BJ (cell line): ENCODE measurements around a stretch of chr1.

DNA sequence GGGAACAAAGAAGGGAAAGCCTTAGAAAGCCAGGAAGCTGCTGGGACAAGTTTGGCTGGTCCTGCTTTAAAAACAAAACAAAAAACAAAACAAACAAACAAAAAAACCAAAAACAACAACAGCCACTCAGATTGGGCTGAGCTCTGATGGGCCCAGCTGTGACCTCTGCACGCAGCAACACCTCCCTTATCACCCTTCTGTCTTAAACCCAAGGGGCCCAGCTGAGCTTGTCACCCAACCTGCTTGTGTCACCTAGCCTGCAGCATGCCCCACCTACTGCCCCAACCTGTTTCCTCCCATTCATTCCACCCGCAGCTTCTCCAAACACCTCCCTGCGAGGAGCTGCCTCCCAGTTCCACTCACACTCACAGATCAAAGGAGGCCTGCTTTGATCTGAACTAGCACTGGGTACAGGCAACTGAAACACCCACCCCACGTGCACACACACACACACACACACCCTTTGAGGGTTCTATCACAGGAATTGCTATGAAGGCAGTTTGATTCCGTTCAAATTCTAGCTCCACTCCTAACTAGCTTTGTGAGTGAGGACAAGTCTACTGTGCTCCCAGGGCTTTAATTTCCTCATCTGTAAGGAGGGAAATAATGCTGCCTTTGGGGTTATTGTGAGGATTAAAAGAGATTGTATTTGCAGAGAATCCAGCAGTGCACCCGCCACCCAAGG, 36.9 kb downstream of the SLC30A1 start:
- CAGE, long polyA plus RNA, result no peak
- RRBS, result no CpG with 5 or more reads among the region's 6 CpGs

- CAGE, long polyA plus RNA, result no peak
- RRBS, result 1% methylated on average over 21 of the region's 56 CpGs
Observed at GRCh38 chr1:211579355-211580400, 717 bp upstream of the SLC30A1 start.

DNA sequence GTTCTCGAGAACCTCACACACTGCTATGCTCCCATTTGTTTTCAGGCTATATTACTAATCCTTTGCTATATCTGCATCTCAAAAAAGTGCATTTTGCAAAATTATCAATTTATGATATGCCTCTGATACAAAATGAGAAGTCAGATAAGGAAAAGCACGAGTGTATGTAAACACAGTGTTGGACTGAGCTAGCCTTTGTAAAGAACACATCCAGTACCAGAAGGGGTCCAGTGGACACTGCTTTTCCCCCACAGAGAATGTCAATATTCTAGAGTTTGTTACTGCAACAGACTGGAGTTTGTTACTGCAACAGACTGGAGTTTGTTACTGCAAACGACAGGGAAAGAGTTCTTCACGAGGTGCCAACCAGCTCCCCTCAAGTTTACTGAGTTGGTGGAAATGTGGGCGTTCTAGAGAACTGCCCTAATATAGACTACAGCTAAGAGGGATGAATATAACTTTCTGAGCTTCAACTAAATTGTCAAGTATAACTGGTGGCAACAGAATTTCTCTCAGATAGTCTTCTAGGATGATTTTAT, 73.7 kb upstream of the NEK2 start:
- CAGE, long polyA plus RNA, result no peak
- RRBS, result no CpG with 5 or more reads among the region's 5 CpGs

GRCh38 chr1:211792964-211793345, 37.6 kb downstream of the LPGAT1 start:
- CAGE, long polyA plus RNA, result no peak
- RRBS, result no CpG with 5 or more reads among the region's 2 CpGs

GRCh38 chr1:211860013-211860461, 29.5 kb upstream of the LPGAT1 start:
- CAGE, long polyA plus RNA, result no peak
- RRBS, result no CpG with 5 or more reads among the region's 3 CpGs

- CAGE, long polyA plus RNA, result no peak
- RRBS, result no CpG with 5 or more reads among the region's 3 CpGs
Observed at GRCh38 chr1:211911199-211911463, 80.6 kb upstream of the LPGAT1 start.

DNA sequence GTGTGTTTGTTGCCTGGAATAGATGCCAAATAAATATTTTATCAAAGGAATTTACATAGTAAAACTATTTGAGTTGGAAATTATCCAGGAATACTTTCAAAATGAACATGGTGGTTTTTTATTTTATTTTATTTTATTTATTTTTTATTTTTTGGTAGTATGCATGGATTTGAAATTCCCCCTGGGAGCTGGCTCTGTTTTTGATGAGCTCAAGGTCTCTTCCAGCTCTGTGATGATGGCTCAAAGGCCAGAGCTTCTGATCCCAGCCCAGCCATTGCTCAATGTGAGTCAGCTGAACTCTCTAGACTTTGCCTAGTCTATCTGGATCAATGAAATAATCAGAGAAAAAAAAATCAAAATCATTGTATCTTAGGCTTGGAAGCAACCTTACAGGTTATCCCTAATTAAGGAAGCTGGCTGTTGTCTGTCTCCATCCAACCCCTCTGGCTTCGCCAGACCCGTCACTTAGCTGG, 90.0 kb upstream of the LPGAT1 start:
- CAGE, long polyA plus RNA, result no peak
- RRBS, result no CpG with 5 or more reads among the region's 2 CpGs

DNA sequence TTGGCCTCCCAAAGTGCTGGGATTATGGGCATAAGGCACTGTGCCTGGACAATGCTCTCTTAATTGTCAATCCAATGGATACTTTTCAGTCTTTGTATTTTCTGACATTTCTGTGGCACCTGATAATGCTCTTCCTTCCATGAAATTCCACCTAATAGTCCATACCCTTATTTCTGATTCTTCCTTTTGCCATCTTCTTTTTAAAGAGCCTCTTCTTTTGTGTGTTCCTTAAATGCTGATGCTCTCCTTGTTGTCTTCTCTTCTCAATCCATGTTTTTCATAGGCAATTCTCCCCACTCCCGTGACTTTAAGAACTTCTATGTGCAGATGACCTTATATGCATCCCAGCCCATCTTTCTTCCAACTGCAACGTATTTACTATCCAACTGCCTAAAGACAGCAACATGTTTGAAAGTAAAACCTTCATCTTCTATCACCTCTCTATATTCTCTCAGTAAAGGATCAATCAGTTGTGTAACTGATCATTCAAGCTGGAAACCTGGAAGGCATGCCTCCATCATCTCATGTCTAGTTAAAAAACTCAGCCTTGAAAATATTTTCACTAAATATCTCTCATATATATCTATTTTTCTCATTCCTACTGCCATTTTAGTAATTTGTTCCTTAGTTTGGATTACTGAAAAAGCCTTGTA, 86.3 kb downstream of the INTS7 start:
- CAGE, long polyA plus RNA, result no peak
- RRBS, result no CpG with 5 or more reads among the region's 2 CpGs

DNA sequence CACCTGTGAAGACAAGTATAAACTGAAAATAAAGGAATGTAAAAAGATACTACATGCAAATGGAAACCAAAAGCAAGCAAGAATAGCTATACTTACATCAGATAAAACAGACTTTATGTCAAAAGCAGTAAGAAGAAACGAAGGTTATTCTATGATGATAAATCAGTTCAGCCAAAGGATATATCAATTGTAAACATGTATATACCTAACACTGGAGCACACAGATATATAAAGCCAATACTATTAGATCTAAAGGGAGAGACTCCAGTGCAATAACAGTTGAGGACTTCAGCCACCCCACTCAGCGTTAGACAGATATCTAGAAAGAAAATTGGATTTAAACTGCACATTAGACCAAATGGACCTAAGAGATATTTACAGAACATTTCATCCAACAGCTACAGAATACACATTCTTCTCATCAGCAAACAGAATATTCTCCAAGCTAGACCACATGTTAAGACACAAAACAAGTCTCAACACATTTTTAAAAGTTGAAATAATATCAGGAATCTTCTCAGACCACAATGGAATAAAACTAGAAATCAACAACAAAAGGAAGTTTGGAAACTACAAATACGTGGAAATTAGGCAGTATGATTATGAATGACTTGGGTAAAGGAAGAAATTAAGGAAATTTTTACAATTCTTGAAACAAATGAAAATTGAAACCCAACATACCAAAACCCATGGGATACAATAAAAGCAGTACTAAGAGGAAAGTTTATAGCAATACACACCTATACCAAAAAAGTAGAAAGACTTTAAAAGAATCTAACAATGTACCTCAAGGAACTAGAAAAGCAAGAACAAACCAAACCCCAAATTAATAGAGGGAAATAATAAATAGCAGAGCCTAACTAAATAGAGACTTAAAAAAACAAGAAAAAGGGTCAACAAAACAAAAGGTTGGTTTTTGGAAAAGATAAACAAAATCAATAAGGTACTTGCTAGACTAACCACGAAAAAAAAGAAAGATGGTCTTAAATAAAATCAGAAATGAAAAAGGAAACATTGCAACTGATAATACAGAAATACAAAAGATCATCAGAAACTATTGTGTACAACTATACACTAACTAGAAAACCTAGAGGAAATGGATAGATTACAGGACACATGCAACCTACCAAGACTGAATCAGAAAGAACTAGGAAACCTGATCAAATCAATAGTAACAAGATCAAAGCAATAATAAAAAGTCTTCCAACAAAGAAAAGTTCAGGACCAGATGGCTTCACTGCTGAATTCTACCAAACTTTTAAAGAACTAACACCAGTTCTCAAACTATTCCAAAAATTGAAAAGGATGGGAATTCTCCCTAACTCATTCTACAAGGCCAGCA, 22.8 kb downstream of the DTL start:
- CAGE, long polyA plus RNA, result no peak
- RRBS, result no CpG with 5 or more reads among the region's 4 CpGs

DNA sequence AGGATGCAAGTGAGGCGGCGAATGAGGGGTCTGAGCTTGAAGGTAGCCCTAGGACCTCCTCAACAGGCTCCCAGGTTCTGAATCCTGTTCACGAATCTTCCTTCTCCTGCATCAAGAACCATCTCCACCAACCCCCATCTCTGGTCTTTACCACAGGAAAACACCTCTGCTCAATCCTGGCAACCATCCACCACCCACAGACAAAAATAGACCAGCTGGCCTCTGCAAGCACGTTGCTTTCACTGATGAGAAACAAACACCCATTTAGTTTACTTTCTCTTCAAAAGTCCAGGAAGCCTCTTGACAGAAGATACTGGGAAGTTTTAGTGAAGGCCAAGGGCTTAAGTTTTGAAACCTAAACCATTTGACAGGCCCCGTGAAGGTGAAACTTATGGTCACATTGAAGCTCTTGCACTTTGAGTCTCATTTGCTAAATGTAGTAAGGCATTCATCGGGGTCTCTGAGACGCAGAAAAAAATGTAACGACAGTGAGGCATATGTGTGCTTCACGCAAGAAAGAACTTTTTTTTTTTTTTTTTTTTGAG, 122.6 kb upstream of the PPP2R5A start:
- CAGE, long polyA plus RNA, result no peak
- RRBS, result no CpG with 5 or more reads among the region's 9 CpGs

DNA sequence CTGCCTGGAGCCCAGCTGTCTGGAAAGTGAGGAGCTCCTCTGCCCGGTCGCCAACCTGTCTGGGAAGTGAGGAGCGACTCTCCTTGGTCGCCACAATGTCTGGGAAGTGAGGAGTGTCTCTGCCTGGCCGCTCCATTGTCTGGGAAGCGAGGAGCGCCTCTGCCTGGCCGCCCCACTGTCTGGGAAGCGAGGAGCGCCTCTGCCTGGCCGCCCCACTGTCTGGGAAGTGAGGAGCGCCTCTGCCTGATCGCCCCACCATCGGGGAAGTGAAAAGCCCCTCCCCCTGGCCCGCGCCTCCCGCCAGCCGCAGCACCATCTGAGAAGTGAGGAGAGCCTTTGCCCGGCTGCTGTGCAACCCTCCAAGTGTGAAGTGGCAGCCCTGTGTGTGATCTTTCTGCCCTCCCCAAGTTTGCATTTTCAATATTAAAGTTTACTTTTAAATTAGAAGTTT, 95.1 kb upstream of the PPP2R5A start:
- CAGE, long polyA plus RNA, result no peak
- RRBS, result no CpG with 5 or more reads among the region's 19 CpGs

GRCh38 chr1:212232231-212232800, 52.9 kb upstream of the PPP2R5A start:
- CAGE, long polyA plus RNA, result no peak
- RRBS, result no CpG with 5 or more reads among the region's 4 CpGs

DNA sequence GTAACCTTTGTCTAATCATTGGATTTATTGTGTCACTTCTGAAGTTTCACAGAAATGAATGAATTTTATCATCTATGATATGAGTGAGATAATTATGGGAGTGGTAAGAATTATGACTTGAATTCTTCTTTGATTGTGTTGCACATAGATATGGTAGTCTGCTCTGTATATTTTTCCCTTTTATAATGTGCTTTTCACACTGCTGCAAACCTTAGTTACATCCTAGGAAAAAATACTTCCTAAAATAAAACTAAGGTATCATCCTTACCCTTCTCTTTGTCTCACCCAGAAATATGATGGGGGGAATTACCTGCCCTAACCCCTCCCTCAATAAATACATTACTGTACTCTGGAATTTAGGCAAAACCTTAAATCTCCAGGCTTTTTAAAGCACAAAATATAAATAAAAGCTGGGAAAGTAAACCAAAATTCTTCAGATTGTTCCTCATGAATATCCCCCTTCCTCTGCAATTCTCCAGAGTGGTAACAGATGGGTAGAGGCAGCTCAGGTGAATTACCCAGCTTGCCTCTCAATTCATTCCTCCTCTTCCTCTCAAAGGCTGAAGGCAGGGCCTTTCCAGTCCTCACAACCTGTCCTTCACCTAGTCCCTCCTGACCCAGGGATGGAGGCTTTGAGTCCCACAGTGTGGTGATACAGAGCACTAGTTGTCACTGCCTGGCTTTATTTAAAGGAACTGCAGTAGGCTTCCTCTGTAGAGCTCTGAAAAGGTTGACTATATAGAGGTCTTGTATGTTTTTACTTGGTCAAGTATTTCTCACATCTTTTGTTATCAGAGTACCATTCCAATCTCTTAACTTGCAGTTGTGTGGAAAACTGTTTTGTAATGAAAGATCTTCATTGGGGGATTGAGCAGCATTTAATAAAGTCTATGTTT, 53.5 kb downstream of the PACC1 start:
- CAGE, long polyA plus RNA, result no peak

DNA sequence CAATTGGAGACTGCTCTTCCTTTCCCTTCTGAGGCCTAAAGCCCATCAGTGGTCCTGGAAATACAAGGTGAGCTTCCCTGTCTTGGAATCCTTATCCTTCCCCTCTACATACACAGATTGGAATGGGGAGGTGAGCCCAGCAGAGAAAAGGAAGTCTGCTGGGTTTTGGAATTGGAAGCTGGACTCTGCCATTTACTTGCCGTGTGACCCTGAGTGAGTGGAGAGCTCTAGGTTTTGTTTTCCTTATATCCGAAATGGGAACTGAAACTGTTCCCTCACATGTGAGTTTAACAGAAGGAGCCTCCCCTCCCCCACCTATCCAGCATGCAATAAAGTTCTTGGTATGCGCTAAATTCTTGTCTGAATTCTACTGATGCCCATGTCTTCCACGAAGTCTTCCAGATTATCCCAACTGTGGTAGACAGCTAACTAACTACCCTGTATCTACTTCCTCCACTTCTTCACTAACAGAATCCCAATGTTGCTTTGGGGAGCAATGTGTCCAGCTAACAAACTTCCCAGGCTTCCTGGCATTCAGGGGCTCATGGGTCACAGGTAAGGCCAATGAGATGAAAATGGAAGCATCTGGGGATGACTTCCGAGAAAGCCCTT, 58.8 kb downstream of the NENF start:
- CAGE, long polyA plus RNA, result no peak
- RRBS, result no CpG with 5 or more reads among the region's 5 CpGs

GRCh38 chr1:212513998-212514455, 81.3 kb downstream of the NENF start:
- CAGE, long polyA plus RNA, result no peak
- RRBS, result no CpG with 5 or more reads among the region's 20 CpGs

- CAGE, long polyA plus RNA, result no peak
- RRBS, result no CpG with 5 or more reads among the region's 7 CpGs
Observed at GRCh38 chr1:212605917-212606457, 2.6 kb upstream of the ATF3 start.

- CAGE, long polyA plus RNA, result no peak
- RRBS, result no CpG with 5 or more reads among the region's 12 CpGs
Observed at GRCh38 chr1:212671287-212672021, 28.2 kb downstream of the BATF3 start.

- CAGE, long polyA plus RNA, result no peak
- RRBS, result no CpG with 5 or more reads among the region's 4 CpGs
Observed at GRCh38 chr1:212827801-212828198, 19.6 kb downstream of the SPATA45 start.

GRCh38 chr1:212858624-212859280, 677 bp downstream of the FLVCR1 start:
- CAGE, long polyA plus RNA, result no peak
- RRBS, result 2% methylated on average over 7 of the region's 35 CpGs

GRCh38 chr1:212951323-212951527, 884 bp downstream of the VASH2 start:
- CAGE, long polyA plus RNA, result no peak
- RRBS, result under 1% methylated on average over 3 of the region's 32 CpGs